IMR-90 (cell line): ENCODE measurements around a stretch of chr2.

DNA sequence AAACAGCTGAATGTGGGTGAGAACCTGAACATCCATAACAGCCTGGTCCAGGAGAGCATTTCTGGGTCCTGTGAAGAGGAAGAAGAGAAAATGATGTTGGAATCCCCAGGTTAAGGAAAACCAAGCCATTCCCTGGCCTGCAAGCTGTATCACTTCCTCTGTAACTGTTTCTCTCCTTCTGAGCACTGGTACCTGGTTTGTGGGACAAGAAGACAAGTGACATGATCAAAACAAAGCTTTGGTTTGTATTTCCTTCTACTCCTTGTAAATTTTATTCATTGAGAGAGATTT, 173.0 kb downstream of the GFPT1 start:
CAGE:
- cytosol, long polyA plus RNA: no peak
- long polyA plus RNA: no peak
- nucleus, long polyA plus RNA: no peak

GRCh38 chr2:69387706-69388071, 662 bp upstream of the GFPT1 start:
- RRBS: no CpG with 5 or more reads among the region's 11 CpGs
CAGE:
- cytosol, long polyA plus RNA: no peak
- long polyA plus RNA: no peak
- nucleus, long polyA plus RNA: no peak

DNA sequence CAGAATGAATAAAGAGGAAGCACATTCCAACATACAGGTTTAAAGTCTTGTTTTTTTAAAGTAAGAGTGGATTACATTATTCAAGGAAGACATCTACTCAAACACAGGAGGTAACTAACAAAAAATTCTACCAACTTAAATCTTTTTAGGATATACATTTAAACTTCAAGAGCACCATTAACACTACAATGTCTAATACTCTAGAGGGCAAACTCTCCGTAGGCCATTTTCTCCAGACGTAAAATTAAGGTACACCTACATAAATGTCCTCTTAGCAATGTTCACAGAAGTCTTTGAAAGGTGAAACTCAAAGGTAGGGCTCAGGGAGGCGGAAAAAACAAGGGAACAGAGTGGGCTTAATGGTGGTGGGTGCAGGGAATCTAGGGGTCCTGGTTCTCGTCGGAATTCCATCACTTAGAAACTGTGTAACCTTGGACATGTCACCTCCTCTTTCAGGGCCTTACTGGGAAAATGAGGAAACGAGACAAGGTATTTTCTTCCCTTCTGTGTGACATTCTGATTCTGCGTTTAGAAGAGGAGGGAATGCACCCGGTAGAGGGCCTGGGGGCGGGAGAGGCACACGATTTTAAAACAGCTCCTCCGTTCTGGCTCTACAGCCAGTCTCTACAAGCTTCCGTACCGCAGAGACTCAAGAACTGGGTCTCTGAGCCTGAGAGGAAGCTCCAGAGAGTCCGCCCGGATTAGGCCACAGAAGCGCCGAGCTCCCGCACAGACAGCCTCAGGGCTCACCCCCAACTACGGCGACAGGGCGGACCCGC, 579 bp downstream of the NFU1 start:
- RRBS: 2% methylated on average over 8 of the region's 22 CpGs
CAGE:
- cytosol, long polyA plus RNA: no peak
- long polyA plus RNA: no peak
- nucleus, long polyA plus RNA: no peak

- RRBS: no CpG with 5 or more reads among the region's 3 CpGs
CAGE:
- cytosol, long polyA plus RNA: no peak
- long polyA plus RNA: no peak
- nucleus, long polyA plus RNA: no peak
These were observed 62.7 kb upstream of the NFU1 start for GRCh38 chr2:69499884-69500386.

- RRBS: no CpG with 5 or more reads among the region's 6 CpGs
CAGE:
- cytosol, long polyA plus RNA: no peak
- long polyA plus RNA: no peak
- nucleus, long polyA plus RNA: no peak
These were observed 88.6 kb downstream of the AAK1 start for GRCh38 chr2:69554749-69555602.

DNA sequence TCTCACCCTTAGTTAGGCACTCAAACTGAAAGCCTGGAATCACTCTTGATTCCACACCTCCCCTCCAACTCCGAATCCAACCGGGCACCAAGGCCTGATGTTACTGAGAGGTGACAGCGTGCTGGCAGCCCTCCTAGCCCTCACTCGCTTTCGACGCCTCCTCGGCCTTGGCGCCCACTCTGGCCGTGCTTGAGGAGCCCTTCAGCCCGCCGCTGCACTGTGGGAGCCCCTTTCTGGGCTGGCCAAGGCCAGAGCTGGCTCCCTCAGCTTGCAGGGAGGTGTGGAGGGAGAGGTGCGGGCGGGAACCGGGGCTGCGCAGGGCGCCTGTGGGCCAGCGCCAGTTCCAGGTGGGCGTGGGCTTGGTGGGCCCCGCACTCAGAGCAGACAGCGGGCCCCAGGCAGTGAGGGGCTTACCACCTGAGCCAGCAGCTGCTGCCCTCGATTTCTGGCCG, 21.7 kb downstream of the AAK1 start:
- RRBS: no CpG with 5 or more reads among the region's 22 CpGs
CAGE:
- cytosol, long polyA plus RNA: no peak
- long polyA plus RNA: no peak
- nucleus, long polyA plus RNA: no peak

- RRBS: no CpG with 5 or more reads among the region's 4 CpGs
CAGE:
- cytosol, long polyA plus RNA: no peak
- long polyA plus RNA: no peak
- nucleus, long polyA plus RNA: no peak
These were observed 1.9 kb downstream of the AAK1 start for GRCh38 chr2:69641561-69642031.

DNA sequence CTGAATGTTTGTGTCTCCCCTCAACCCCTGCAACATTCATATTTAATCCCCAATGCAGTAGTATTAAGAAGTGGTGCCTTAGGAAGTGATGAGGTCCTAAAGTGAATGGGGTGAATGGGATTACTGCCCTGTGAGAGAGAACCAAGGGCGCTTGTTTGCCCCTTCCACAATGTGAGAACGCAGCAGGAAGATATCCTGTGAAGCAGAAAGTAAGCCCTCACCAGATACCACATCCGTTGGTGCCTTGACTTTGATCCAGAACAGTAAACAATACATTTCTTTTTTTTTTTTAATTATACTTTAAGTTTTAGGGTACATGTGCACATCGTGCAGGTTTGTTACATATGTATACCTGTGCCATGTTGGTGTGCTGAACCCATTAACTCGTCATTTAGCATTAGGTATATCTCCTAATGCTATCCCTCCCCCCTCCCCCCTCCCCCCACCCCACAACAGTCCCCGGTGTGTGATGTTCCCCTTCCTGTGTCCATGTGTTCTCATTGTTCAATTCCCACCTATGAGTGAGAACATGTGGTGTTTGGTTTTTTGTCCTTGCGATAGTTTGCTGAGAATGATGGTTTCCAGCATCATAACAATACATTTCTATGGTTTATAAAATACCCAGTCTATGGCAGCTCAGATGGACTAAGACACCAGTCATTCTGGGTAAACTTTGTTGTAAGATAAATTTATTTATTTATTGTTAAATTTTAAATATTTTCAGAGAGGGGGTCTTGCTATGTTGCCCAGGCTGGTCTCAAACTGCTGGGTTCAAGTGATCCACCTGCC, 47.7 kb upstream of the ANXA4 start:
- RRBS: no CpG with 5 or more reads among the region's 7 CpGs
CAGE:
- cytosol, long polyA plus RNA: no peak
- long polyA plus RNA: no peak
- nucleus, long polyA plus RNA: no peak

- RRBS: no CpG with 5 or more reads among the region's 11 CpGs
CAGE:
- cytosol, long polyA plus RNA: no peak
- long polyA plus RNA: no peak
- nucleus, long polyA plus RNA: no peak
These were observed 21.1 kb downstream of the ANXA4 start for GRCh38 chr2:69762739-69763630.

DNA sequence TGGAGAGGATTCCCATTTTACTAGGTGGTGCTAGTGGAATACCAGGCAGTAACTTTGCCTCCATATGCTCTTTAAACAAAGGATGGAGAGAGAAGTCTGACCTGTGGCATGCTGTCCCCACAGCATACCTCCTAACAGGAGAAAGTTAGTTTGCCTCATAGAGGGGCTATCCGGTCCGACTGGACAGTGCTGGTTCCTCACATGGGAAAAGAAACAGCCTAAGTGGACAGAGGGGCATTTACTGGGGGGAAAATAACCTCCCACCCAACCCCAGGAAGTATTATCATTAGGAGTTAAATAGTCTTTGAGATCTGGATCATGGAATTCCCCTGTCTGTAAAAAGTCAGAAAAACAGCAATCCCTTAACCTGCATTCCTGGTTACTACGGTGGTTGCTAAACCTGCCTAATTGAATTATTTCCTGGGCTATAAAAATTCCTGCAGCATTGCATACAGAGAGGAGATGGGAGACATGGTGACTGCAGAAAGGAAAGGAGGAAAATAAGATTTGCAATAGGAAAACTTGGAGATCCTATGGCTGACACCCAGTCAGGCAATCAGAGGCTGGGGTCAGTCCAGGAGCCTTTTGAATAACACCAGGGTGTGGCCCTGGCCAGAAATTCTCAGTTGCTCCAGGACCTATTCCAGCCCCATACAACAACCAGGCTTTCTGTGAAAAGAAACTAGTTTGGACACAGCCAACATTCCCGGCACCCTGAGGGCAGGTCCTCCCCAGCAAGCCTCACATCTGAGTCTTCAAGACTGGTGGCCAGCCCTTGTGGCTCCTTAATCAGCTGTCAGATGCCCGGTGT, 31.4 kb upstream of the GMCL1 start:
- RRBS: 84% methylated on average over 2 of the region's 5 CpGs
CAGE:
- cytosol, long polyA plus RNA: no peak
- long polyA plus RNA: no peak
- nucleus, long polyA plus RNA: no peak

DNA sequence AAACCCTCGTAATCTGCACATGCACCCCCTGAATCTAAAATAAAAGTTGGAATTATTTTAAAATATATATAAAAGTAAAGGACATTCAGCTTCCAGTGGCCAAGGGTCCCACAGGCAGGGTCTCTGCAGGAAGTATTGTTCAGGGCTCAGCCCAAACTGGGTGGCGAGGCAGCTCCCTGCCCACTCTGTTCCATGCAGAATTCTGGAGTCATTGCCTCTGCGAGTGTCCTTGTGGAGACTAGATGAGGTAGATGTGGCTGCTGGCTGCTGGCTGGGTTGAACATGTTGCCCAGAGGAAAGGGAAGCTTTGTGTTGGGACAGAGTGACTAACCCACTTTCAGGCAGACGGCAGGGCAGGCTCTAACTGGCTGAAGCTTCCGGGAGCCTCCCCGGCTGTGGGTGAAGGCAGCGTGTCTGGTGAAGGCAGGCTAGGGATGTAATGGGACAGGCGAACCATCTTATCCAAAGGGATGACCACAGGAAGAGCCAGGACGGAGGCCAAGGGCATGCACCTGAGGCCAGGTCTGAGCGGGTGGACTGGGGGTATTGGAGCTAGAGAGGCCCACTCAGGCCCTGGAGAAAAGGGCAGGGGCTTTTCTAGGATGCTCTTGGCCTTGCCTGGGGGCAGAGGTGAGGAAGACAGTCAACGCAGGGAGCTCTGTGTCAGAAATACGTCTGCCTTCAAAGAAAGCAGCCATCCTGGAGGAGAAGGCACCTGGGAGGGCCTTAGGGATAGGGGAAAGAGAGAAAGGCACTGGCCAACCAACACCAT, 16.0 kb downstream of the ASPRV1 start:
- RRBS: no CpG with 5 or more reads among the region's 12 CpGs
CAGE:
- cytosol, long polyA plus RNA: no peak
- long polyA plus RNA: no peak
- nucleus, long polyA plus RNA: no peak

- RRBS: no CpG with 5 or more reads among the region's 15 CpGs
CAGE:
- cytosol, long polyA plus RNA: no peak
- long polyA plus RNA: no peak
- nucleus, long polyA plus RNA: no peak
These were observed 2.0 kb upstream of the PCBP1 start for GRCh38 chr2:70084885-70086000.

DNA sequence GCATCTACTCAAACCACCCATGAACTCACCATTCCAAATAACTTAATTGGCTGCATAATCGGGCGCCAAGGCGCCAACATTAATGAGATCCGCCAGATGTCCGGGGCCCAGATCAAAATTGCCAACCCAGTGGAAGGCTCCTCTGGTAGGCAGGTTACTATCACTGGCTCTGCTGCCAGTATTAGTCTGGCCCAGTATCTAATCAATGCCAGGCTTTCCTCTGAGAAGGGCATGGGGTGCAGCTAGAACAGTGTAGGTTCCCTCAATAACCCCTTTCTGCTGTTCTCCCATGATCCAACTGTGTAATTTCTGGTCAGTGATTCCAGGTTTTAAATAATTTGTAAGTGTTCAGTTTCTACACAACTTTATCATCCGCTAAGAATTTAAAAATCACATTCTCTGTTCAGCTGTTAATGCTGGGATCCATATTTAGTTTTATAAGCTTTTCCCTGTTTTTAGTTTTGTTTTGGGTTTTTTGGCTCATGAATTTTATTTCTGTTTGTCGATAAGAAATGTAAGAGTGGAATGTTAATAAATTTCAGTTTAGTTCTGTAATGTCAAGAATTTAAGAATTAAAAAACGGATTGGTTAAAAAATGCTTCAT, 1.4 kb downstream of the PCBP1 start:
- RRBS: no CpG with 5 or more reads among the region's 8 CpGs
CAGE:
- cytosol, long polyA plus RNA: no peak
- long polyA plus RNA: no peak
- nucleus, long polyA plus RNA: start-site peak on the minus strand centred at position 48 of the sequence, 917 bp wide, 74 and 24 reads in 2 replicates

DNA sequence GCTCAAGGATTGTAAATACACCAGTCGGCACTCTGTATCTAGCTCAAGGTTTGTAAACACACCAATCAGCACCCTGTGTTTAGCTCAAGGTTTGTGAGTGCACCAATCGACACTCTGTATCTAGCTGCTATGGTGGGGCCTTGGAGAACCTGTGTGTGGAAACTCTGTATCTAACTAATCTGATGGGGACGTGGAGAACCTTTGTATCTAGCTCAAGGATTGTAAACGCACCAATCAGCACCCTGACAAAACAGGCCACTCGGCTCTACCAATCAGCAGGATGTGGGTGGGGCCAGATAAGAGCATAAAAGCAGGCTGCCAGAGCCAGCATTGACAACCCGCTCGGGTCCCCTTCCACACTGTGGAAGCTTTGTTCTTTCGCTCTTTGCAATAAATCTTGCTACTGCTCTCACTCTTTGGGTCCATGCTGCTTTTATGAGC, 41.8 kb downstream of the C2orf42 start:
- RRBS: no CpG with 5 or more reads among the region's 8 CpGs
CAGE:
- cytosol, long polyA plus RNA: no peak
- long polyA plus RNA: no peak
- nucleus, long polyA plus RNA: no peak

GRCh38 chr2:70381745-70382281, 79.9 kb upstream of the FAM136A start:
- RRBS: no CpG with 5 or more reads among the region's 7 CpGs
CAGE:
- cytosol, long polyA plus RNA: no peak
- long polyA plus RNA: no peak
- nucleus, long polyA plus RNA: no peak

DNA sequence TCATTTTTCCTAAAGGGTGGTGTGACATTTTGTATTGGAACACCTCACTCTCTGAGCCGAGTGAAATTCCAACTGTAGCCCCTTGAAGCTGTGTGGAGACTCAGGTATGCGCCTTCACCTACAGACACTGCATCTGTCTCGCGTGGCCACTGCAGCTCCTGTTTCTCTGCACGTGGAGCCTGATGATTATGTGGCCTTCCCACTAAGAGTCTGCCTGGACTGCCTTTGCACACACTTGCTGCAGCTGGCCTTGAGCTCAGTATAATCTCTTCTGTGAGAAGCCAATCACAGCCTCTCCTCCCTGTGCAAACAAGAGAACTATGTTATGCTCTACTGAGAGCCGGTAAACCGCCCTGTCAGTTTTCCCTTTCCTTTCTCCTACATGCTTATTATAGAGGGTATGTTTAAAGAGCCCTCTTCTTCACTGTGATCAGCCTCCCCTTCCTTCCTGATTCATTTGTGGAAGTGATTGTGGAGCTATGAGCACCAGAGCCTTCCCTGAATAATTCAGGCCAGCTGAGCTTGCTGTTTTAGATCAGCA, 3.5 kb upstream of the TGFA start:
- RRBS: no CpG with 5 or more reads among the region's 7 CpGs
CAGE:
- cytosol, long polyA plus RNA: no peak
- long polyA plus RNA: no peak
- nucleus, long polyA plus RNA: no peak

GRCh38 chr2:70887453-70888323, 12.7 kb upstream of the VAX2 start:
- RRBS: 4% methylated on average over 27 of the region's 67 CpGs
CAGE:
- cytosol, long polyA plus RNA: no peak
- long polyA plus RNA: no peak
- nucleus, long polyA plus RNA: no peak

DNA sequence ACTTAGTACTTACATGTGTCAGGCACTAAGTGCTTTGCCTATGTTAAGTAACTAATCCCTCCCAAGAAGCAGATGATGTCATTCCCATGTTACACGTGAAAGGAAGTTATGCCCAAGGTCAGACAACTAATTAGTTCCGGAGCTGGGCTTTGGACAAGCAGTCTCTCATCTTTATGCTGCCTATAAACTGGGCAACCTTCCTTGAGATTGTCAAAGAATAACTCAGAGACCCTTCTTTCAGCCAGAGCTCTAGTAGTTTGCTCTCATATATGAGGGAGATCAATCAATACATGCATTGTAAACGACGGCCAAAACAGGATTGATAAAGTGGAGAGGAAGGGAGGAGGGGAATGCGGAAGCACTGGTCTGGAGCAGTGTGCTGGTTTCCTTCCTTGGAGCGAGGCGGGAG, 13.7 kb upstream of the ATP6V1B1 start:
- RRBS: no CpG with 5 or more reads among the region's 7 CpGs
CAGE:
- cytosol, long polyA plus RNA: no peak
- long polyA plus RNA: no peak
- nucleus, long polyA plus RNA: no peak

- RRBS: 3% methylated on average over 5 of the region's 26 CpGs
CAGE:
- cytosol, long polyA plus RNA: no peak
- long polyA plus RNA: no peak
- nucleus, long polyA plus RNA: no peak
These were observed 342 bp downstream of the NAGK start for GRCh38 chr2:71068748-71069231.

GRCh38 chr2:71357110-71357878, 25.7 kb downstream of the ZNF638 start:
- RRBS: no CpG with 5 or more reads among the region's 8 CpGs
CAGE:
- cytosol, long polyA plus RNA: no peak
- long polyA plus RNA: no peak
- nucleus, long polyA plus RNA: no peak